Camera-type eye (tissue), 1 donor: ENCODE measurements around a stretch of chrX.

DNA sequence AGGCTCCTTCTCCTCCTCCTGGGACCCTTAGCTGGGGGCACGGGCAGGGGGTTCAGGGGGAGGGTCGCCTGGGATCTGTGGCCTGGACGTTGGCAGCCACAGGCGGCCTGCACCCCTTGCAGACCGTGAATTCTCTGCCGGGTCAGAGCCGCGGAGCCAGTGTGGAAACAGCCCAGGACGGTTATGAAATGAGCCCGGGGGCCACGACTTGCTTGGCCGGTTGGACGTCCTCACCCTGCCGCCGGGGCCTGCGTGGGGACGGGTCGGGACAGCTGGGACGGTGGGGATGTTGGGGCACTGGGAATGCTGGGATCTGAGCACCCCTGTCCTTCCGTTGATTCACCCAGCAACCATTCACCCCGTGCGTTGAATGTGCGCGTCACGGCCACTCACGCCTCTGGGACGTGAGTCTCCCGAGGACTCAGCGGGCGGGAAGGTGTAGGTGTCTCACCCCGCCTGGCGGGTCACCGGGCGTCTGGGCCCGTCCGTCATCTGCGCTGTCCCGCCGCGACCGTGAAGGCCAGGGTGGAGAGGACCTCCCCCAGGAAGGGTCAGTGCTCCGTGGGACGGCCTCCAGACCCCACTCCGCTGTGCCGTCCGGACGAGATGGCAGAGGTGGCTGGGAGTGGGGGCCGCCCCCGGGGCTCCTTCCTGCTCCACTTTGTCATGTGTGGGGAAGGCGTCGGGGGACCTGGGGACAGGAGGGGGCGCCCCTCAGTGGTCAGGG is 4.5 kb upstream of the PLCXD1 start:
- RAMPAGE, long total RNA = no peak

- RAMPAGE, long total RNA = no peak
Measured at GRCh38 chrX:314950-315824, 3.4 kb downstream of the GTPBP6 start.

- RAMPAGE, long total RNA = no peak
Measured at GRCh38 chrX:349284-349870, 30.8 kb upstream of the GTPBP6 start.

GRCh38 chrX:1026261-1026688 is 186.2 kb downstream of the CRLF2 start:
- RAMPAGE, long total RNA = no peak

DNA sequence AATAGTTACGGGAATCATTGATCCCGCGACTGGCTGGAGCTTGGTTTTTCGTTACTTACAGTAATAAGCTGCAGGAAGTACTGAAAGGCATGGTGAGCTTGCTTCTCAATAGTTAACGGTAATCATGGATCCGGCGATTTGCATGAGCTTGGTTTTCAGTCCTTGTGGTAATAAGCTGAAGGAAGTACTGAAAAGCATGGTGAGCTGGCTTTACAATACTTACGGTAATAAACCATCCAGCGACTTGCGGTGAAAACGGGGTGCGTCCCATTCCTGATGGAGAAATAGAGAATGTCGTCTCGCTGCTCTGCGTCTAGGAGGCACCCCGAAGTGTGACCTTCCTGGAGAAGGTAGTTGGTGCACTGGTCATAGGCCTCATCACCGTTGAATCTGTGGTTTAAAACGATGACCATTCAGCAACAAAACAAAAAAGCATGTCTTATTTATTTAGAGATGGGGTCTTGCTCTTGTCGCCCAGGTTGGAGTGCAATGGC is 6.2 kb downstream of the CRLF2 start:
- RAMPAGE, long total RNA = no peak

DNA sequence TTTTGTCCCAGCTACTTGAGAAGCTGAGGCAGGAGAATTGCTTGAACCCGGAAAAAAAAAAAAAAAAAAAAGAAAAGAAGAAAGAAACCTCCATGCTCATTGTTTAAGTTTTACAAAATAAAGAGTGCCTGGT is 215 bp downstream of the CRLF2 start:
- RAMPAGE, long total RNA = no peak

DNA sequence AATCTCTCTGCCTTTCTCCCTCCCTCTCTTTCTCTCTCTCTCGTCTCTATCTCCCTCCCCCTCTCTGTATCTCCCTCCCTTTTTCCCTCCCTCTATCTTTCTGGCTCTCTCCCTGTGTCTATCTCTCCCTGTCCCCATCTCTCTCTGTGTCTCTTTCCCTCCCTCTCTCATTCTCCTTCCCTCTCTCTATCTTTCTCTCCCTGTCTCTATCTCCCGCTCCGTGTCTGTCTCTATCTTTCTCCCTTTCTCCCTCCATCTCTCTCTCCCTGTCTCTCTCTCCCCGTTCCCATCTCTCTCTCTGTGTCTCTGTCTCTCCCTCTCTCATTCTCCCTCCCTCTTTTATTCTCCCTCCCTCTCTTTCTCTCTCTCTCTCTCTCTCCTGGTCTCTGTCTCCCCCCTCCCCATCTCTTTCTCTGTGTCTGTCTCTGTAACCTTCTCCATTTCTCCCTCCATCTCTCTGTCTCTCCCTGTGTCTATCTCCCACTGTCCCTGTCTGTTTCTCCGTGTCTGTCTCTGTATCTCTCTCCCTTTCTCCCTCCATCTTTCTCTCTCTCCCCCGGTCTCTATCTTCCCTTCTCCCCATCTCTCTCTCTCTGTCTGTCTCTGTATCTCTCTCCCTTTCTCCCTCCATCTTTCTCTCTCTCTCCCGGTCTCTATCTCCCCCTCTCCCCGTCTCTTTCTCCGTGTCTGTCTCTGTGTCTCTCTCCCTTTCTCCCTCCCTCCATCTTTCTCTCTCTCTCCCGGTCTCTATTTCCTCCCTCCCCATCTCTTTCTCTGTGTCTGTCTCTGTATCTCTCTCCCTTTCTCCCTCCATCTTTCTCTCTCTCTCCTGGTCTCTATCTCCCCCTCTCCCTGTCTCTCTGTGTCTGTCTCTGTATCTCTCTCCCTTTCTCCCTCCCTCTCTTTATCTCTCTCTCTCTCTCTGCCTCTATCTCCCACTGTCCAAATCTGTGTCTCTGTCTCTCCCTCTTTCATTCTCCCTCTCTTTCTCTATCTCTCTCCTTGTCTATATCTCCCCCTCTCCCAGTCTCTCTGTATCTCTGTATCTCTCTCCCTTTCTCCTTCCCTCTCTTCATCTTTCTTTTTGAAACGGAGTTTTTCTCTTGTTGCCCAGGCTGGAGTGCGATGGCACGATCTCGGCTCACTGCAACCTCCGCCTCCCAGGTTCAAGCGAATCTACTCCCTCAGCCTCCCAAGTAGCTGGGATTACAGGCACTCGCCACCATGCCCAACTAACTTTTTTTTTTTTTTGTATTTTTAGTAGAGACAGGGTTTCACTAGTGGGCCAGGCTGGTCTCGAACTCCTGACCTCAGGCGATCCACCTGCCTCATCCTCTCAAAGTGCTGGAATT is 23.3 kb downstream of the IL3RA start:
- RAMPAGE, long total RNA = start-site peak on the minus strand centred at position 879 of the sequence, 368 bp wide, 24 reads

- RAMPAGE, long total RNA = no peak
Measured at GRCh38 chrX:1361761-1362781, 25.5 kb downstream of the IL3RA start.

DNA sequence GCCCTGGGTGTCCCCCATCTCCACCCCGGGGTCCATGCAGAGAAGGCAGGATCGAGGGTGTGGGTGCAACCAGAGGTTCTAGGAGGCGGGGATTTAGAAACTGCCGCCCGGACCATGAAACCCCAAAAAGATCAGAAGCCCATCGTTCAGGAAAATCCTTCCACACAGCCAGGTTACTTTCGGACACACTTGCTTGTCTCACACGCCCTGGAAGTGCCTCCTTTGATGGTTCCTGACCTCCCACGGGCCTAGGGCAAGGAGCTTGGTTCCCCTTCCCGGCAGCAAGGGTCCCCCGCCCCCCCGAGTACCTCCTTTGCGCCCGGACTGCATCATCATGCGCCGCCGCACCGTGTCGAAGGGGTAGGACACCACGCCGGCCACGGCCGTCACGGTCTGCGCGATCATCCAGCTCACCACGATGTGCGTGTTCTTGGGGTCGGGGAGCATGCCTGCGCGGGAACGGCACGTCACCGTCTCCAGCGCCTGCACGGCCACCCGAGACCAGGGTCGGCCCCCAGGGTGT is 4.9 kb downstream of the SLC25A6 start:
- RAMPAGE, long total RNA = no peak

- RAMPAGE, long total RNA = no peak
Measured at GRCh38 chrX:1403603-1404645, 12.0 kb upstream of the SLC25A6 start.

- RAMPAGE, long total RNA = no peak
Measured at GRCh38 chrX:1419679-1420733, 28.1 kb upstream of the SLC25A6 start.

GRCh38 chrX:1526515-1526987 is 10.4 kb downstream of the P2RY8 start:
- RAMPAGE, long total RNA = no peak

- RAMPAGE, long total RNA = no peak
Measured at GRCh38 chrX:1537422-1537918, 485 bp upstream of the P2RY8 start.

GRCh38 chrX:1546521-1547516 is 9.8 kb upstream of the P2RY8 start:
- RAMPAGE, long total RNA = no peak

DNA sequence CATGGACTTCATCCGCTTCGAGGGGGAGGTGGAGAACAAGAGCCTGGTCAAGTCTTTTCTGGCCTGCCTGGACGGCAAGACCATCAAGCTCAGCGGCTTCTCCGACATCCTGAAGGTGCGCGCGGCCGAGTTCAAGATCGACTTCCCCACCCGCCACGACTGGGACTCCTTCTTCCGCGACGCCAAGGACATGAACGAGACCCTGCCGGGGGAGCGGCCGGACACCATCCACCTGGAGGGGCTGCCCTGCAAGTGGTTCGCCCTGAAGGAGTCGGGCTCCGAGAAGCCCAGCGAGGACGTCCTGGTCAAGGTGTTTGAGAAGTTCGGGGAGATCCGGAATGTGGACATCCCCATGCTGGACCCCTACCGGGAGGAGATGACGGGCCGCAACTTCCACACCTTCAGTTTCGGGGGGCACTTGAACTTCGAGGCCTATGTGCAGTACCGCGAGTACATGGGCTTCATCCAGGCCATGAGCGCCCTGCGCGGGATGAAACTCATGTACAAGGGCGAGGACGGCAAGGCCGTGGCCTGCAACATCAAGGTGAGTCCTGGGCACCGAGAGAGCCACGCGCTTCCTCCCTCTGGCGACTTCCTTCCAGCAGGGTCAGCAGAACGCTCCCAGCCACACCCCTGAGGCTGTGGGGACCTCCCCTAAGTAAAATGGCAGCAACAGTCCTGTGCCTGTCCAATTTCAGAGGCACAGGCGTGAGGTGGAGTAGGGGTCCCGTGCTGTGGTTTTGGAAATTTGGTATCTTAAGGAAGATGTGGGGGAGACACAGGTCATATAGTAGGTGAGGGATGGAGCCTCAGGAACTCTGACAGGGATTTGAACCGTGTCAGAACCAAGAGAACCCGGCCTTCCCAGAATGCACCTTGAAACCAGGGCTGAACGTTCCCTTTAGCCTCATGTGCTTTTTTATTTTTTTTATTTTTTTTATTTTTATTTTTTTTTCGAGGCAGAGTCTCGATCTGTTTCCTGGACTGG is 2.6 kb downstream of the AKAP17A start:
- RAMPAGE, long total RNA = no peak

DNA sequence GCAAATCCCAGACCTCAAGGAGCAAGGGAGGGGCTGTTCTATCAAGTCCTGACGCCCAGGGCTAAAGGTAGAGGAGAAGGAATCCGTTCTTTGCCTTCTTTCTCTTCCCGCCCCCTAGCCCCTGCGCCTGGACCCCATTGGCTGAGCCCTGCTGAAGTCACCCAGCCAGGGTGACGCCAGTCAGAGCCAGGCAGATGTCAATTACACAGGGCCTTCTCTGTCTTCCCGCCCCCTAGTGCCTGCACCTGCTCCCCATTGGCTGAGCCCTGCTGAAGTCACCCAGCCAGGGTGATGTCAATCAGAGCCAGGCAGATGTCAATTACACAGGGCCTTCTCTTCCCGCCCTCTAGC is 46.1 kb downstream of the ASMT start:
- RAMPAGE, long total RNA = no peak

DNA sequence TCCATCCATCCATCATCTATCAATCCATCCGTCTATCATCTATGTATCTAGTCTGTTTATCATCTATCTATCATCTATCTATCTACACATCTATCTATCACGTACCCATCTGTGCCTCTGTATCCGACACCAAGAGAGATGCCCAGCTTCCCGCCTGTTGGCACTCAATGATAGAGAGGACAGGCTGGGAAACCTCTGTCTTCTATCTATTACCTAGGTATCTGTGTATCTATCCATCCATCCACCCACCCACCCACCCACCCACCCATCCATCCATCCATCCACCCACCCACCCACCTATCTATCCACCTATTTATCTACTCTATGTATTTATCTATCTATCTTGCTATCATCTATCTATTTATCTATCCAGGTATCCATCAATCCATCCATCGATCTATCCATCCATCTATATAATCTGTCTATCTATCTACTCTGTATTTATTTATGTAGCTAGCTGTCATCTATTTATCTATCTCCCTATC is 307.3 kb downstream of the DHRSX start:
- RAMPAGE, long total RNA = no peak

GRCh38 chrX:2320454-2321376 is 180.1 kb downstream of the DHRSX start:
- RAMPAGE, long total RNA = no peak

GRCh38 chrX:2609729-2609840 is 81.5 kb upstream of the CD99 start:
- RAMPAGE, long total RNA = no peak

GRCh38 chrX:3470190-3470861 is 123.9 kb upstream of the MXRA5 start:
- RAMPAGE, long total RNA = no peak